SK-N-DZ (cell line): ENCODE results near the genes KRTAP29-1, KRT35, DHX58 and KAT2A.

RAMPAGE:
- cytosol, long total RNA: no peak
- nucleus, long total RNA: no peak
Measured at GRCh38 chr17:41302730-41302968, at the start of gene KRTAP29-1. KRTAP29-1 (minus strand) TSS chr17:41302851.

DNA sequence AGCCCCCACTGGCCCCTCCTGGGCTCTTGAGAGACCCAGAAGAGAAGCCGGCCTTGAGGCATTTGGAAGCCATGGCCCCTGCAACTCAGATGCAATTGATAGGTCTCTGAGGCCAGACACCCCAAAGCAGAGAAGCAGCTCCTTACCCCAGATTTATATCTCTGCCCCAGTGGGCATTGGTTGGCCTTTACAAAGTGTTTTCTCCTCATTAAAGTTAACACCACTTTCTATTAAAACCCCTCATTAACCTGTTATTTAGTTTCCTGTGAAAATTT lies at the start of gene KRT35:
KRT35 (minus strand) TSS at position 127 of the 275 bp plus-strand sequence.
RAMPAGE:
- cytosol, long total RNA: no peak
- nucleus, long total RNA: no peak

GRCh38 chr17:41522782-41523395 lies 4.2 kb upstream of the KRT15 start:
RAMPAGE:
- cytosol, long total RNA: no peak
- nucleus, long total RNA: no peak

DNA sequence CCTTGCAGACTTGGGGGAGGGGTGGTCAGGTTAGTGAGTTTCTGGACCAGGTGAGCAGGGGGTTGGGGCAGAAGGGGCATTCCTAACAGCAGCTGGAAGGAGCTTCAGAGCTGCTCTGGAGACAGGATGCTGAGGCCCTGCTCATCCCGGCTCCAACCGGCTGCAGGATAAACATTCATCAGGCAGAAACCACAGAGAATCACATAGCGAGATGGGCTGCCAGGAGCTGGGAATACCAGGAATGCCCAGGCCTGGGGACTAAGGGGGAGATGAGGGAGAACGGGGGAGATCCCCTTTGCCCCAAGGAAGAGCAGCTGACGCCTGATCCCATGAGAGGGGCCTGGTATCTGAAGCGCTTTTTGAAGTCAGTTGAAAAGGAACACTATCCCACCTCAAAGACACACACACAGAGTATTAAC lies 10.6 kb upstream of the KRT19 start:
RAMPAGE:
- cytosol, long total RNA: no peak
- nucleus, long total RNA: no peak

DNA sequence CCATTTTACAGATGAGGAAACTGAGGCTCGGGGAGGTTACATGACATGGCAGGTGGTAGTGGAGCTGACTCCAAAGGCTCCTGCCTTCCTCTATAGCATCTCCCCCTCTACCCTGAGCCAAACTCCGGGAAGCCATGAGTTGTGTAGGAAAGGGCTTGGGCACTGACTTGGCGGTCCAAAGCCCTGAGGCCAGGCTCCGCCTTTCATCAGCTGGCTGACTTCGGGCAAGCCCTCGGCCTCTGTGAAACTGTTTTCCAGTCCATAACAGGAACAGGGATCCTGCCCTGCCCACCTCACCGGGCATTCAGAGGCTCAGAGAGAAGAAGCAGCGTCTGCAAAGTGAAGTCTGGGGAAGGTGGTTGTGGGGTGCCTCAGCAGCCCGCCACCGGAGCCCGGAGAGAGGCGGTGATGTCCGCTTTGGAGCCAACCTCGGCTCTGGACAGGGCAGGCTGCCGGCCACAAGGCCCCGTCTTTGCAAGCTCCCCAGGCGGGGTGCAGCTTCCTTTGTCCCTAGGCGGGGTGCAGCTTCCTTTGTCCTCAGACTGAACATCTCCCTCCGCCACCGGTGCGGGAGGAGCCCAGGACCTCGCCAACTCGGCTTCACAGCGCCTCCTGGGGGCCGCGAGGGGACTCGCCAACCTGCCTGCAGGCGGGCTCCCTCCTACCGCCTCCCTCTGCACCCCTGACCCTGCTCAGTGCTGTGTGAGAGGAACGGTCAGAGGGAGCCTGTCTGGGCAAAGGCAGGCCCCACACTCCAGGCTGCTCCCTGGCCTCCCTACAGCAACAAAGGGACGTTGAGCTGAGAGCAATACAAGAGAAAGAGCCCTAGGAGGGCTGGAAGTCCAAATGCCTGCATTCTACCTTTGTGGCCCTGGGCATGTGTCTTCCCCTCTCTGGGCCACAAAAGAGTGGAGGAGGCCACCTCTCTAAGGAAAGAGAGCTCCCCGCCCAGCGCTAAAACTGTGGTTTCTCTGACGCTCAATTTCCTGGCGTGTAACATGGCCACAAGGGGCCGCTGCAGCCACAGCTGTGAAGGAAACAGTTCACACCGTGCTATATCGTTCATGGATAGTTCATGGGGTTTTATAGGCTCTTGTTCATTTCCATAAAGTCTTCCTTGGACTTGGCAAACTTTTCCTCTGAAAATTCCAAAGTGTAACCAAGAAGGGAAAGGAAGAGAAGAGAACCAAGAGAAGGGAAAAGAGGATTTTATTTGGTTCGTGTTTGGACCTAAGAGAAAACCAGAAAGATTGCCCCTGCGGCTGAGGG lies 20.7 kb upstream of the KRT19 start:
RAMPAGE:
- cytosol, long total RNA: no peak
- nucleus, long total RNA: no peak

RAMPAGE:
- cytosol, long total RNA: no peak
- nucleus, long total RNA: no peak
Measured at GRCh38 chr17:41584239-41584676, 2.4 kb downstream of the KRT14 start.

DNA sequence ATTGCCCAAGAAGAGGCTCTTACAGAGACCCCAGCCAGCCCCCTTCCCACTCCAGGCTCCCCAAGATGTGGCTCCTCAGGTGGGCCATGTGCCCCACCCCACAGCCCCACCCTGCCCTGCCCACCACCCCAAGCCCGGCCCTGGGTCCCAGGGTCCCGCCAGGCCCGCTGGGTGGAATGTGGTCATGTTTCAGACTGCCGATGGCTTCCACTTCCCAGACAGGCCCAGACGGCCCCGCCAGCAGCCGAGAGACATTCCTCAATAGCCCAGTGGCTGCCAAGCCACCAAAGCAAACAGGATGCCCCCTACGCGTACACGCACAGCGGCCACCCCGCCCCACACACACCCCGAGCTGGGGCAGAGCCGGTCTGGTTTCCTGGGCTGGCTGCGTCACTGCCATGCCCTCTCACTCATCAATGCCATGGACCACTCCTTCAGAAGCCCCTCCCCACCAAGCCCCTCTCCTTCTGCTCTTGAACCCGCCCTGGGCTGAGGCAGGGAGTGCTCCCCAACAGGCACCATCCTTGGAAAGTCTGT lies 1.2 kb upstream of the KRT17 start:
RAMPAGE:
- cytosol, long total RNA: no peak
- nucleus, long total RNA: no peak

RAMPAGE:
- cytosol, long total RNA: no peak
- nucleus, long total RNA: no peak
Measured at GRCh38 chr17:41705682-41706016, 6.5 kb upstream of the GAST start.

DNA sequence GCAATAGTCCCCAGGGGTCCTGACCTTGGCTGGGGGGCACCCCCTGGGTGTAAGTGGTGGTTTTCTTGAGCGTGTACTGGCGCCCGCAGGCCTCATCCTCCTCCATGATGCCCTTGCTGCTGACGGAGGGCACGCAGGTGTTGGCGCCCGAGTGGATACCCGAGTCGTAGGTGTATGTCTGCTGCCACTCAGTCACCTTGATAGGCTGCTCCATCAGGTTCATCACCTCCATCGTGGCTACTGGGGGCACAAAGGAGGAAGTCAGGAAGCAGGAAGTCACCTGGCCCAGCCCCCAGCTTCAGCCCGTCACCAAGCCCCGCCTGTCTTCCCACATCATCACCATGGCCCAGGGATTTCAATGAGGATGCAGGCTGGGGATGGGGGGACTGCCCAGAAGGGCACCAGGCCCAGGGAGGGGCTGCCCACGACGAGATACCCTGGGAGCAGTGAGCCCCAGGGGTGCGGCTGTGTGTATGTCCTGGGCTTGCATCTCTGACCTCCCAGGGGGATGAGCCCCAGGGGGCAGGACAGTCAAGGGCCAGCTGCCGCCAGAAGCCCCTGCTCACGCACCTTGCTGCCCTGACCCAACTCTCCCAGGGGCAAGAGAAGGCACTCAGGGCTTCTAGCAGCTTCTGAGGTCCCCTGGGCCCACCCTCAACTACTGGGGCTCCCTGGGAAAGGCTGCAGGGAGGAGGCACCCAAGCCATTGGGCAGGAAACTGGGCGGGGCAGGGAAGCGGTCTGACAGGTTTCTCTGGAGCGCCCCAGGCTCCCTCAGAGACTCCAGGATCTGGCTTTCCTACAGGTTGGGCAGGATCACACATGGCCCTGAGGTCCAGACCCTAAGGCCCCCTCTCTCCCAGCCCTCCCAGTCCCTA lies 14.7 kb downstream of the JUP start:
RAMPAGE:
- cytosol, long total RNA: no peak
- nucleus, long total RNA: no peak

DNA sequence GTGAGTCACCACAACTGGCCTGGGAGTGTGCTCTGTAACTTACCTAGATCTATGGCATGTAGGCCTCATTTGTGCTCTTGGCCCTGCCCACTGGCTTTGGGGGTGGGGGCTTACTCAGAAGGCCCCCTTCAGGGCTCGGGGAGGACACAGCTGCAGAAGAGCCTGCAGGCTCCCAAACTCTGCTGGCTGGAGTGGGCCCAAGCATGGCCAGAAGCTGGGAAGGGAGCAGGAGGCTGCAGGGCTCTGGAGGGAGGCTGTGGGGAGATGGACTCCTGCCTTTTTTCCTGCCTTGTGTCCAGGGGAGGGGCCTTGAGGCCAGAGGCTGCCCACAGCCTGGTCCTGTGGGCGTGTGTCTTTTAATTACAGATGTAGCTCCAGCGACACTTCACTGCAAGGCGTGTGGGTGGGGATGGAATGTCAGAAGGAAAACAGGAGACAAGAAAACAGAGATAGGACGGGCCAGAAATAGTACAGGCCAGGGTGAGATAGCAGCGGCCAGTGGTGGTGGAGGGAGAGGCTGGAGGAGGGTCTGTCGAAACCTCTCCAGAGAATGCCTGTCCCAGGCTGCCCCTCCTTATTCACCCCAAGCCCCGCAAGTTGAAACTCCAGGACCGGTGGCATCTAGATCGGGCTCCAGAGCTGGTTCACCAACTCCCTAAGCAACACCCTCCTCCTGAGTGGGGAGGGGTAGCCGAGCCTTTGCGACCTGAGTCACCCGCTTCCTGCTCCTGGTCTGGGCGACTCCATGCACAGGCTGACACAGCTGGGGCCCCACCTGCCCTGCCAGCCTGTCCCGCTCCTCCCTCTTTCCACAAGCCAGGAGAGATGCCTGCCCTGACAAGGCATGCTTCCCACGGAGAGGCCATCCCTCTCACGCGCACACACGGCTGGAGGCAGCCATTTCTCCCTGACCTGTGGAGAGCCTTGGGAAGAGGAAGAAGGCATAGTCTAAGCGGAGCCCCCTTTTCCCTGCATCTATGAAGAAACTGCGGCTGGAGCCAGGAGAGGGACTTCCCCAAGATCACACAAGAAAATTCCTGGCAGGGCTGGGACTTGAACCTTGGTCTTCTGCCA lies 6.4 kb upstream of the JUP start:
RAMPAGE:
- cytosol, long total RNA: no peak
- nucleus, long total RNA: no peak

DNA sequence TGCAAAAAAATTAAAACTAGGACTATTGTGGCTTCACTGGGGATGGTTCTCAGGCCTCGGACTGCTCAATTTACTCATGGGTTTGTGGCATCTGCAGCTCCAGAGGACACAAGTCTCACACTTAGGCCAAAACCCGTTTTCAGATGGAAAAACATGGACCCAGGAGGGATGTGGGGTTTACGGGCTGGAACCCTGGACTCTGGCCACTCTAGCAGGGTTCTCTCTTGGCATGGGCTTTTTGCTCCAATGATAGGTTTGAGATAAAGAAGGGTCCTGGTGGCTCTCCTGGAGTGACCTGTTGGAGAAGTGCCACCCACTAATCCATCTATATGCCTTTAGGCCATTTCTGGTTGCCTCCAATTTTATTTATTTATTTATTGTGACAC lies 2.6 kb downstream of the CNP start:
RAMPAGE:
- cytosol, long total RNA: no peak
- nucleus, long total RNA: no peak

RAMPAGE:
- cytosol, long total RNA: no peak
- nucleus, long total RNA: no peak
Measured at GRCh38 chr17:42112386-42112934, at the start of gene DHX58. DHX58 (minus strand) TSS chr17:42112714.

DNA sequence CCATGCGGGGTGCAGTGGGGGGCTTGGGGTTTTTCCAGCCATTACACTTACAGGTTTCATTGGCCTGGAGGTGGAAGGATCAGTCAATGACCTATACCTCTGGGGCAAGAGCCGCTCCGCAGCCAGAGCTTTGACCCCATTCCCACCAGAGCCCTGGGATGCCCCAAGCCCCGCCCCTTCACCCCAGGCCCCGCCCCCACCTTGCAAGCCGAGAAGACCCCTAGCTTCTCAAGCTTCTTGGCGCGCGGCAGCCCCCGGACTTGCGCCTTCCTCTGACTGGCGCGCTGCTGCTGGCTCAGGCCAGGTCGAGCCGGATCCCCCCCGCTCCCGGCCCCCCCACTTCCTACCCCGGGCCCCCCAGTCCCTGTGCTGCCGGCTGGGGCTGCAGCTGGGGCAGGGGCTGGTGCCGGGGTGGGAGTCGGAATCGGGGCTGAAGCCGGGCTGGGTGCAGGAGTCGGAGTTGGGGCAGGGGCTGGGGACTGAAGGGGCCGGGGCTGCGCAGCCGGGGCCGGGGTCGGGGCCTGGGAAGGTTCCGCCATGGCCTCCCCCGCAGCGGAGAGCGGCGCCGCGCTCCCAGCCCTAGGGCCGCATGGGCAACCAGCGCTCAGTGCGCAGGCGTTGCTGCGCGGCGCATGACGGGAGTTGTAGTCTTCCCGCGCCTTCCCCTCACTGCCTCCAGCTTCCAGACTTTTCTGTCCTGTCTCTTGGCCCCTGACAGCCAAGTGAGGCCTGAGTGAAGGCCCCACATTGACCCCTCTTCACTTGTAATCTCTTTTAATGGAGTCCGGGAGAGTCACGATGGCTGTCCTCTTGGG lies at the start of gene KAT2A:
KAT2A (minus strand) TSS at position 602 of the 815 bp plus-strand sequence.
RAMPAGE:
- cytosol, long total RNA: no peak
- nucleus, long total RNA: no peak

DNA sequence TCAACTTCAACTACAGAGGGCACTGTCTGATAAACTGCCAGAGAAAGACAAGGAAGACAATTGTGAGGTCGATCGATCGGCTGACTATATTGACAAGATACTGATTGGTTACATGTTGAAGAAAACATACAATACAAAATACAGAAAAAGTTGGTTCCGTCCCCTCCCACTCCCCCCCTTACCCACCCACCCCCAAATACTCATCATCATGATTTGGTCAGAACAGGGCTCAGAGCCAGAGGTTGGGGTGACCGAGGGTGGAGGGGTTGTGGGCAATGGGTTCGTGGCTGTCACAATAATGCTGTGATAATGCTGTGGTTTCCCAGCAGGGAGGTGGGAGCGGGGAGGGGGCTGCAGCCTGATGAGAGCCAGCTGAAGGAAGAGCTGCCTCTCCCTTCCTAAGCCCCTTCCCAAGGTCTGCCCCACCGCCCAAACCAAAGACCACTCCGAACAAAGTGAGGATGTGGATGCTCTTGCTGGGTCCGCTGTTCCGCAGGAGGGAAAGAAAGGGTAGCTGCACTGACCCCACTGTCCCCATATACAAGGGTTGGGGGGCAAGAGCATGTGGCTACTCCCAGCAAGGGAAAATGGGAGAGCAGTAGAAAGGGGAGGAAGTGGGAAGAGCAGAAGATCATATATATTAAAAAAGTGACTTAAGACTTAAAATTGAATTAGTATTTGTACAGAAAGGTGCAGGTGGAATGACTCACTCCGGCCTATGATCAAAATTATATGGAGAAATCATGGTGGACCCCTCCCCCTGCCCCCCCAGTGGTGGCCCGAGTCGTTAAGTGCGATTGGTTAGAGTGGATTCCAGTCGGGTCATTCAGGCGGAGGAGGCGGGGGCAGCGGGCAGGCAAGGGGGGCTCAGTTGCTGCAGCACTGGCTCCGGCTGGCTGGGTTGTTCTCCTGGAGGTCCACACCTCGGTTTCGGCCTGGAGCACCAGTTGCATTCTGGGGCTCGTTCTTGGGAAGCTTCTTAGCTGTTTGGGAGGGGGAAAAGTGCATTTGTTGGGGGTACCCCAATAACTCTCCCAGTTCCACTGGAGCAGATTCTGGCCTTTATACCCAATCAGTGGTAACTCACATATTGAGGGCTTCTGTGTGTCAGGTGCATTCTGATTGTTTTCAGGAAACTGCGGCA lies 2.7 kb downstream of the HSPB9 start:
RAMPAGE:
- cytosol, long total RNA: no peak
- nucleus, long total RNA: no peak

DNA sequence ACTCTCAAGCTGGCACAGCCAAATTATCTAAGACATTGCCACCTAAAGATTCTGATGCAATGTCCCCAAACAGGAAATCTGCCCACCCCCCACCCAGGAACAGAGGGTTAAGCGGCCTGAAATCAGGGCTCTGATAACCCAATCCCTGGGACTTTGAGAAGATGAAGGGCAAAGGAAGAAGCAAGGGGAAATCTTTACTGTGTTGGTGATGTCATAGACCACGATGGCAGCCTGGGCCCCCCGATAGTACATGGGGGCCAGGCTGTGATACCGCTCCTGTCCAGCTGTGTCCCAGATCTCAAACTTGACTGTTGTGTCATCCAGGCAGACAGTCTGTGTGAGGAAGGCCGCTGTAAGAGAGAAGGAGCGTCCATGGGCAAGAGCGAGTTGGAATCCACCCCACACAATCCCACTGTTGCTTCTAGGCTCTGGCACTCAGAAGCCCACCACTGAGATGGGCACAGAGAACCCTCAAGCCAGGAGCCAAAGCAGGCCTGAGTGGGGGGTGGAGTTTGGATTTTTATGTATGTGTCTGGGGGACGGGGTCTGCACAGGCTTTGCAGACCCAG lies 5.9 kb downstream of the HSPB9 start:
RAMPAGE:
- cytosol, long total RNA: no peak
- nucleus, long total RNA: no peak

DNA sequence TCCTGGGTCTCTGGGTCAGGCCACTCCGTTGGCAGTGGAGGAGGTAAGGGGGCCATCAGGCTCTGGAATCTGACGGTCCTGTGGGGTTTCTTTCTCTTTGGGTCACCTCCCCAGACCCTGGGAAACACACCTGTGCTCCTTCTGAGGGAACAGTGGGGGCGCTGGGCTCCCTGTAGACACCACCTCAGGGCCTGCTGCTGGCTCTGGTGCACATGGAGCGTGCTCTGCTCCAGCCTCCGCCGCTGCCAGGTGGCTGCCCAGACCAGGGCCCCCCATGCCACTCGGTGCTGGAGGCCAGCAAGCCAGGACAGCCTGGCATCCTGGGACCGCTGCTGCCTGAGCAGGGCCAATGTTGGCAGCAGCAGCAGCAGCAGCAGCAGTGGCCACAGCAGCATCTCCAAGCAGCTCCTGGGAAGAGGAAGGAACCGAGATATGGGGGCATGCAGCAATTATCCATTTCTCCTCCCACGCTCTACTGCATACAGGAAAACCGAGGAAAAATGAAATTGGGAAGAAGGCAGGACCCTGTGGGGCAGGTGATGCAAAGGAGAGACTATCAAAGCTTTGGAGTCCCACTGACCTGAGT lies 1.0 kb downstream of the GHDC start:
RAMPAGE:
- cytosol, long total RNA: no peak
- nucleus, long total RNA: no peak

RAMPAGE:
- cytosol, long total RNA: no peak
- nucleus, long total RNA: no peak
Measured at GRCh38 chr17:42223259-42223807, 29.0 kb upstream of the GHDC start.

GRCh38 chr17:42272091-42273174 lies 3.8 kb downstream of the STAT5B start:
RAMPAGE:
- cytosol, long total RNA: no peak
- nucleus, long total RNA: no peak

DNA sequence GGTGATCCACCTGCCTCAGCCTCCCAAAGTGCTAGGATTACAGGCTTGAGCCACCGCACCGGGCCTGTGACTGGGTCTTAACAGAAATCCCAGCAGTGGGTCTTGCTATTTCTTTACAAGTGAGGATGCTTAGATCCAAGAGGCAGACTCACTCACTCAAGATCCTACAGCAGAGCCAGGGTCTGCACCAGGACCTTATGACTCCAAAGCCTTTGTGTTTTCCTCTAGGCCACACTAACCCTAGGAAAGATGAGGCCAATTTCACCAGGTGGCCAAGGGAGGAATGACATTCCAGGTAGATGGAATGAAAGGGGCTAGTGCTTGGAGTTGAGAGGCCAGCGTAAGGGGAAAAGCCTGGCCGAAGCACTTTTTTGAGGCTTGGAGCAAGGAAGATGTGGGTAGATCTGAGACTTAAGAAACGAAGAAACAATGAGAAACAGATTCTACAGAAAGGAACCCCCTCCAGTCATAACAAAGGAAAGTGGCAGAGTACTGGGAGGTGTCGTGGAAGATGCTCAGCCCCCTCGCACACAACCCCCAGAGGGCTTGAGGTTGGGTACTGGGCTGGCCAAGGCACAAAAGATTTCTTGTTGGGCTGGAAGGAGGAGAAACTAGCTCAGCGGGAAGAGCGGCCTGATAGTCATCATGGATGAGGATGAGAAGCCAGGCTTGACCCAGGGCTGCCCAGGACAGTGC lies 5.6 kb upstream of the STAT5A start:
RAMPAGE:
- cytosol, long total RNA: no peak
- nucleus, long total RNA: no peak

GRCh38 chr17:42288614-42288933 lies 276 bp downstream of the STAT5A start:
RAMPAGE:
- cytosol, long total RNA: no peak
- nucleus, long total RNA: no peak